Colon Carcinoma Metastatic in the Lung (tissue), 2 donors: ENCODE data around the gene PPM1N.

DNA sequence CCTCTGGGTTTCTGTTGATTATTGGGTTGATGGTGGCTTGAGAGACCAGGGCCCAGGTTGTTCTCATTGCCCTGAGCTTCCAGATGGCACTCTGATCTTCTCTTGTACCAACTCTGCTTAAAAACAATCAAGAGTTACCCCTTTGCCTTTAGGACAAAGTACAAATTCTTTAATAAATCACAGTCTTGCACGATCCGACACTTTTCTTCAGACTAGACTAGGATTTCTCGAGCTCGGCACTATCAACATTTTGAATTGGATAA lies 1.4 kb downstream of the CLPTM1 start:
- PRO-cap, 2 experiments, result no peak in any of the 2 experiments

GRCh38 chr19:45070528-45071005 lies 5.7 kb downstream of the ZNF296 start:
- PRO-cap, 2 experiments, result no peak in any of the 2 experiments

DNA sequence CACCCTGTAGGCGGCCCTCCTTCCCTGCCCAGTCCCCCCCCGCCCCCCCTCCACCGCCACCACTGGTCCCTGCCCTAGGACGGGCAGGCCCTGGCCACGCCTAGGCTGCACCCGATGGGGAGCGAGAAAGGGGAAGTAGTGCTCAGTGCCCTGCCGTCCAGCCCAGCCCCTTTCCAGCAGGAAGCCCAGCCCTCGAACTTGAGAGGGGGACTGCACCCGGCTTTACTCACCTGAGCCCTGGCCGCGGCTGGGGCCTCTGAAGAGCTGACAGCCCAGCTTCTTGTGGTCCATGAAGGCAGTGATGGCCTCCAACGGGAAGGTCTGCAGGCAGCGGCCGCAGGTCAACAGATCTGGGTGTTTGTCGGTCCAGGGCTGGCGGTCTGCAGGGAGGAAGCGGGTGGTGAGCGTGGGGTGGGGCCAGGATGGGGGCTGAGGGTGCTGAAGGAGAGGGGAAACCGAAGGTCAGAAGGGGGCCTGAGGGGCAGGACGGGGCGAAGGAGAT lies 744 bp downstream of the ZNF296 start:
- PRO-cap, 2 experiments, result peak in 2 of 2 experiments; most common plus-strand start position 229 of the sequence (in 2)

DNA sequence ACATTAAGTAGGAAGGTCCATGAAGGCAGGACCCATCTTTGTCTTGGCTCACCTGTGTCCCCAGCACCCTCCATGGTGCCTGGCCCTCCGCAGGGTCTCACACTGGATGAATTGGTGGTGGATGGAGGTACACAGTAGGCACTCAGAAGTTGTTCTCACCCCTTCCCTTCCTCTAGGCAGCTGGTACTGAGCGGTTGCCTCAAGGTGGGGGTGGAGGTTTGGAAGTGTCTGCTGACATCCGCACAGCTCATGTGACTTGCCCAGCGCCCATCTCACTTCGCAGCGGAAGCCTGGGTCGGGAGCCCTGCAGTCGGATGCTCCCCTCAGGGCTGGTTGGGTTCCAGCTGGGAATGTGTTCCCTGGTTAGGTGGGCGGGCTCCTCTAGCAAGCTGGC lies 10.1 kb downstream of the PPP1R37 start:
- PRO-cap, 2 experiments, result no peak in any of the 2 experiments

DNA sequence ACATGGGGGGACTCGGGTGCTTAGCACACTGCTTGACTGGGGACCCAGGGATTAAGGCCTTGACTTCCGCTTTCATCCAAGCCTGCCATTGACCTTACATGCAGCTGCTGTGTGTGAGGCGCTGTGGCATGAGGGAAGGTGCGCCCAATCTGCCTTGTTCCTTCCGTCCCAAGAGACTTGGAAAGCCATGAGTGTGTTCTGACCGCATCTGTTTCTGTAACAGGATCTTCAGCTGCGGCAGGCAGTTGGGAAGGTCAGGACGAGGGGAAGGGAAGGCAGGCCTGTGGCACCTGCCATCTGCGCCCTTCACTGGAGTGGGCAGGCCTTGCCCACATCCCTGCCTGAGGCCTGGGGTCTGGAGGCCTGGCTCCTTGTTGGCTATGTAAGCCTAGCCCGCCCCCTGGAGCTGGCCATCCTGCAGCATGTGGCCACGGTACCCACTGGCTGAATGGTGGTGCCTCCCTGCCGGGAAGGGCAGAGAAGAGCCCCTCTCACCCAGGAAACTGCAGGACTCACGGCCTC lies 23.1 kb downstream of the PPP1R37 start:
- PRO-cap, 2 experiments, result no peak in any of the 2 experiments

DNA sequence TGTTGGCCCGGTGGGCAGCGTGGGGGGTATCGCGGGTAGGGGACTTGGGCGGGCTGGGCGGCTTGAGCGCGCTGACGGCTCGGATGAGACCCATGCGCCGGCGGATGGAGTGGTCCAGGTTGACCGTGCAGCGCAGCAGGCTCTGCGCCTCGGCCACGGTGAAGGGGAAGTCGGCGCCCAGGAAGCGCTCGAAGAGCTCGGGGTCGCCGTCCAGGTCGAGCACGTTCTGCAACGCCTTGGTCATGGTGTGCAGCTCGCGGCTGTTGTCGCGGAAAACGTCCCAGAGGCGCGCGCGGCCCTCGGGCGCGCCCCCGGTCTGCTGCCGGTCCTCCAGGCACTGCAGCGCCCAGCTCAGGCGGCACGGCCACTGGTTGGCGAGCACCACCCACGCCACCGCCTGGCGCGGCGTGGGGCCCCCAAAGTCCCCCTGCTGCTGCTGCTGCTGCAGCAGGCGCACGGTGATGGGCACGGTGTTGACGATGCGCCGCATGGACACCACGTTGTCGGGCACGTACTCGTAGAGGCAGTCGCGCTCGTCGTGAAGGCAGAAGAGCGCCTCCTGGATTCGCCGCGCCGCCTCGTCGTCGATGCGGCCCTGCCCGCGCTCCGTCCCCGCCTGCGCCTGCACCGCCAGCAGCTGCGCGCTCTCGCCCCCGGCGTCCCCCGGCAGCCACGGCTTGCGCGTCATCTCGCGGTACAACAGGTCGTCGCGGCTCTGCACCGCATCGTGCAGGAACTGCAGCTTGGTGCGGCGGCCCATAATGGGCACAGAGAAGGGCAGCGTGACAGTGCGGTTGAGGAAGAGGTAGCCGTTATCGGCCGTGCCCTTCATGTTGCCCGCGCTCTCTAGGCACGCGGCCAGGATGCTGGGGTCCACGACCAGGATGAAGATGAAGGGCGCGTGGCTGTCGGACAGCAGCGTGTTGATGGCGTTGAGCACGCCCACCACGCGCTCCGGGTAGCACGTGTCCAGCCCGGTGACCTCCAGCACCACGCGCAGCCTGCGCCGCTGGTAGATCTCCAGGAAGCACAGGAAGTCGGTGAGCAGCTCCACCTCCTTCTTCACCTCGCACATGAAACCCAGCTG lies 8.4 kb downstream of the NKPD1 start:
- PRO-cap, 2 experiments, result peak in 1 of 2 experiments; most common plus-strand start position 1,023 of the sequence (in 1)

DNA sequence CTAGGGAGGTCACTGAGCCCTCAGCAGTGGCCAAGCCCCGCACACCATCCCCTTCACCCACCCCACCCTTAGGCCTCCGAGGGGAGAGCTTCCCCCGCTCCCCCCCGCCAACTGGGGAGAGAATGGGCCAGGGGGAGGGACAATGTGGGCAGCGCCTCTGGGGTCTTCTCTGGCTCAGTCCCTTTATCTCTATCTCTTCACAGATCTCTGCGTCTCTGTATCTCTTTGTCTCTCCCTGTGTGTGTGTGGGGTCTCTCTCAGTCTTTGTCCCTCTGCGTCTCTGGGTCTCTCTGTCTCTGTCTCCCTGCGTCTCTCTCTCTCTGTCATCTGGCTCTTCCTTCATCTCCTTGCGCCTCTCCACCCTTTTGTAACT lies 472 bp upstream of the MARK4 start:
- PRO-cap, 2 experiments, result no peak in any of the 2 experiments

- PRO-cap, 2 experiments, result no peak in any of the 2 experiments
Observed at GRCh38 chr19:45251377-45252304, 570 bp downstream of the MARK4 start.

- PRO-cap, 2 experiments, result no peak in any of the 2 experiments
Observed at GRCh38 chr19:45326113-45326554, 3.5 kb upstream of the CKM start.

DNA sequence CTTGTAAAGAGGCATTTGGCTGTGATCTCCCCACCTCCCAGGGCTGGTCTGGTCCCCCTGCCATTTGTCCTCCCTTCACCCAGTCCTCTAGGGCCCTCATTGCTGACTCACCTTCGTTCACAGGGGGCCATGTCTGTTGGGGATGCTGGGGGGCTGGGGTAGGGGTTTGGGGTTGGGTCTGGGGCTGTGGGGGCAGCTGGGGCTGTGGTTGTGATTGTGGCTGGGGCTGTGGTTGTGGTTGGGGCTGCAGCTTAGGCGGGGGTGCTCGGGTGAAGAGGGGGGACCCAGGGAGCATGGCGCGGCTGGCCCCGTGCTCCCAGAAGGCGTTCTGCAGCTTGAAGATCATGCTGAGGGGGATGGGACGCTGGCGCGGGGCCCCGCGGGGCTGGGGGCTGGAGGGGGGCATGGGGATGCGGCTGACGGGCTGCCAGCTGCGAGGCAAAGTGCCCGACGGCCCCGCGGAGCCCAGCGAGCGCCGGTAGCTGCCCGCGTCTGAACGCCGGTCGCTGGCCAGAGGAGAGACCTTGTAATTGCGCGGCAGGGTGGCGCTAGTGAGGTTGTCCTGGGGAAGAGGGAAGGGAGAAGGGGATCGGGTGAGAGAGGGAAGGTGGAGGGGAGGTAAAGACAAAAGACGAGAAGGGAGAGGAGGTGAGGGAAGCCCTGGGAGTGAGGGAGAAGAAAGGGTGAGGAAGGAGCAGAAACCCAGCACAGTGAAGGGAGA lies 9.4 kb downstream of the PPP1R13L start:
- PRO-cap, 2 experiments, result no peak in any of the 2 experiments

- PRO-cap, 2 experiments, result peak in 1 of 2 experiments; most common minus-strand start chr19:45406343 (in 1)
Observed at GRCh38 chr19:45406221-45406528, 269 bp upstream of the POLR1G start.

DNA sequence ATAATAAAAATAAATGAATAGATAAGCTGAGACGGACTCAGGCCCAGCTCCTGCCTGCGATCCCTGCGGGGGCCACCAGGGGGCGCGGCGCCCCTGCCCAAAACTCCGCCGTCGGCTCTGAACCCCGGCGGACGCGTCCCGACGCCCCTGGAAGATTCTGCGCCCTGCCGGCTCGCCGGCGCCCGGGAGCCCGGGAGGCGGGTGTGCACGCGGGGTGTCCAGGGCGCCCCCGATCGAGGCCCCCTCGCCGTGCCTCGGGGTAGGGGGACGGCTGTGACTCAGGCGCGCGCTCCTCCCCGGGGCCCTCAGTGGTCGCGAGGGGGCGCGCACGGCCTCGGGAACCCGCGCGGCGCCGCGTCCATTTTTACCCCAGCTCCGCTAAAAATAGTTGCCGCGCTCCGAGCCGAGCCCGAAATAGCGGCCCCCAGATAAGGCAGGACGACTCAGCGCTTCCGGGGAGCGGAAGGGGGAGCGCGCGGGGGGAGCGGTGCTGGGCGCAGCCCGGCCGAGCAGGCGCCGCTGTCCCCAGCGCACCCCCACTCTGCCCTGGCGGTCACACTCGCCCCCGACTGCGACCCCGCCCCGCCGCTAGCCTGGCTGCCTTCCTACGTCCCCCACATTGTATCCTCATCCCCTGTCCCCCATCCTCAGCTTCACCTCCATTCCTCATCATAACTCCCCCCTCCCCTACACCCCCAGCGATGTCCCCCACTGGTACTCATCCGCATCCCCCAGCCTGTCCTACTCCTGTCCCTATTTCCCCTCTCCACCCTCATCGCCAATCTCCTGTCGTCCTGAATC lies 16.0 kb upstream of the ERCC1 start:
- PRO-cap, 2 experiments, result peak in 1 of 2 experiments; most common plus-strand start position 470 of the sequence (in 1)

DNA sequence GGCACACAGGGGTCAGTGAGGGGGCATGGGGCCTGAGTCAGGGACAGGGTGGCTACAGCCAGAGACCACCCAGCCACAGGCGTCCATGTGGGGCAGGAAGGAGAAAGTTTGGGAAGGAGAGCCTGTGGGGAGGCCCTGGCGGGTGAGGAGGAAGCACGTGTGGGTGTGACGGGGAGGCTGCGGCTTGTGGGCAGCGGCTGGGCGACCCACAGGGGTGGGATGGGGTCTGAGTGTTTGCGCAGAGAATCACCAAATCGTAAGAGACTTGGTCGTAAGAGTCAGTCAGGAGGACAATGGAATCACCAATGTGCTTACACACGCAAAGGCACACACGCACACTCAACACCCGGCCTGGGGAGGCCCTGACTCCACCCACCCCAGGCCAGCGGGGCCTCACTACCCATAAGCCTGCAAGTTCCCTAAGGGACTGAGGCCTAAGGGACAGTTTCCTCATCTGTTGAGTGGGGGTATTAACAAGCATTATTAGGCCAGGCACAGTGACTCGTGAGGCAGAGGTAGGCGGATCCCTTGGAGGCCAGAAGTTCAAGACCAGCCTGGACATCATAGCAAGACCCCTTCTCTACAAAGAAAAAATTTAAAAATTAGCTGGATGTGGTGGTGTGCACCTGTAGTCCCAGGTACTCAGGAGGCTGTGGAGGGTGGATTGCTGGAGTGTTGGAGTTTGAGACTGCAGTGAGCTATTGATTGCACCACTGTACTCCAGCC lies 11.6 kb upstream of the FOSB start:
- PRO-cap, 2 experiments, result no peak in any of the 2 experiments

- PRO-cap, 2 experiments, result no peak in any of the 2 experiments
Observed at GRCh38 chr19:45468103-45468753, 432 bp downstream of the FOSB start.

DNA sequence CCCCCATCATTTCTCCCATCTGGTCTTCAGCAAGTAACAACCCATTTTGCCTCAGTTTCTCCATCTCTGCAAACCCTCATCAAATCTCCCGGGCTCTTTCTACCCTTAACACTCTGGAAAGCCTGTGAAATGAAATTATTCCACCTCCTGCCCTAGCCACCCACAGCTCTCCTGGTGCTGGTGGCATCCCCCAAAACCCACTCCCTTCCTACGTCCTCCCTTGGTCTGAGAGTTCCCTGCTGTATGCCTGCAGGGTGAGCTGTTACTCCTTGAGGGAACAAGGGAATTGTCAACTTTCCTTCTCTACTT lies 3.7 kb downstream of the FOSB start:
- PRO-cap, 2 experiments, result no peak in any of the 2 experiments

DNA sequence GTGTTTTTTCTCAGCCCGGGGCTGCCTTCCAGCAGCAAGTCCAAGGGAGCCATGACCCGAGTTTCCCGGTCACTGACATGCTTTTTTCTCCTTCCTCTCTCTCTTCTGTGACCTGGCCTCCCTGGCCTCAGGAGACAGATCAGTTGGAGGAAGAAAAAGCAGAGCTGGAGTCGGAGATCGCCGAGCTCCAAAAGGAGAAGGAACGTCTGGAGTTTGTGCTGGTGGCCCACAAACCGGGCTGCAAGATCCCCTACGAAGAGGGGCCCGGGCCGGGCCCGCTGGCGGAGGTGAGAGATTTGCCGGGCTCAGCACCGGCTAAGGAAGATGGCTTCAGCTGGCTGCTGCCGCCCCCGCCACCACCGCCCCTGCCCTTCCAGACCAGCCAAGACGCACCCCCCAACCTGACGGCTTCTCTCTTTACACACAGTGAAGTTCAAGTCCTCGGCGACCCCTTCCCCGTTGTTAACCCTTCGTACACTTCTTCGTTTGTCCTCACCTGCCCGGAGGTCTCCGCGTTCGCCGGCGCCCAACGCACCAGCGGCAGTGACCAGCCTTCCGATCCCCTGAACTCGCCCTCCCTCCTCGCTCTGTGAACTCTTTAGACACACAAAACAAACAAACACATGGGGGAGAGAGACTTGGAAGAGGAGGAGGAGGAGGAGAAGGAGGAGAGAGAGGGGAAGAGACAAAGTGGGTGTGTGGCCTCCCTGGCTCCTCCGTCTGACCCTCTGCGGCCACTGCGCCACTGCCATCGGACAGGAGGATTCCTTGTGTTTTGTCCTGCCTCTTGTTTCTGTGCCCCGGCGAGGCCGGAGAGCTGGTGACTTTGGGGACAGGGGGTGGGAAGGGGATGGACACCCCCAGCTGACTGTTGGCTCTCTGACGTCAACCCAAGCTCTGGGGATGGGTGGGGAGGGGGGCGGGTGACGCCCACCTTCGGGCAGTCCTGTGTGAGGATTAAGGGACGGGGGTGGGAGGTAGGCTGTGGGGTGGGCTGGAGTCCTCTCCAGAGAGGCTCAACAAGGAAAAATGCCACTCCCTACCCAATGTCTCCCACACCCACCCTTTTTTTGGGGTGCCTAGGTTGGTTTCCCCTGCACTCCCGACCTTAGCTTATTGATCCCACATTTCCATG lies 5.0 kb downstream of the FOSB start:
- PRO-cap, 2 experiments, result no peak in any of the 2 experiments

DNA sequence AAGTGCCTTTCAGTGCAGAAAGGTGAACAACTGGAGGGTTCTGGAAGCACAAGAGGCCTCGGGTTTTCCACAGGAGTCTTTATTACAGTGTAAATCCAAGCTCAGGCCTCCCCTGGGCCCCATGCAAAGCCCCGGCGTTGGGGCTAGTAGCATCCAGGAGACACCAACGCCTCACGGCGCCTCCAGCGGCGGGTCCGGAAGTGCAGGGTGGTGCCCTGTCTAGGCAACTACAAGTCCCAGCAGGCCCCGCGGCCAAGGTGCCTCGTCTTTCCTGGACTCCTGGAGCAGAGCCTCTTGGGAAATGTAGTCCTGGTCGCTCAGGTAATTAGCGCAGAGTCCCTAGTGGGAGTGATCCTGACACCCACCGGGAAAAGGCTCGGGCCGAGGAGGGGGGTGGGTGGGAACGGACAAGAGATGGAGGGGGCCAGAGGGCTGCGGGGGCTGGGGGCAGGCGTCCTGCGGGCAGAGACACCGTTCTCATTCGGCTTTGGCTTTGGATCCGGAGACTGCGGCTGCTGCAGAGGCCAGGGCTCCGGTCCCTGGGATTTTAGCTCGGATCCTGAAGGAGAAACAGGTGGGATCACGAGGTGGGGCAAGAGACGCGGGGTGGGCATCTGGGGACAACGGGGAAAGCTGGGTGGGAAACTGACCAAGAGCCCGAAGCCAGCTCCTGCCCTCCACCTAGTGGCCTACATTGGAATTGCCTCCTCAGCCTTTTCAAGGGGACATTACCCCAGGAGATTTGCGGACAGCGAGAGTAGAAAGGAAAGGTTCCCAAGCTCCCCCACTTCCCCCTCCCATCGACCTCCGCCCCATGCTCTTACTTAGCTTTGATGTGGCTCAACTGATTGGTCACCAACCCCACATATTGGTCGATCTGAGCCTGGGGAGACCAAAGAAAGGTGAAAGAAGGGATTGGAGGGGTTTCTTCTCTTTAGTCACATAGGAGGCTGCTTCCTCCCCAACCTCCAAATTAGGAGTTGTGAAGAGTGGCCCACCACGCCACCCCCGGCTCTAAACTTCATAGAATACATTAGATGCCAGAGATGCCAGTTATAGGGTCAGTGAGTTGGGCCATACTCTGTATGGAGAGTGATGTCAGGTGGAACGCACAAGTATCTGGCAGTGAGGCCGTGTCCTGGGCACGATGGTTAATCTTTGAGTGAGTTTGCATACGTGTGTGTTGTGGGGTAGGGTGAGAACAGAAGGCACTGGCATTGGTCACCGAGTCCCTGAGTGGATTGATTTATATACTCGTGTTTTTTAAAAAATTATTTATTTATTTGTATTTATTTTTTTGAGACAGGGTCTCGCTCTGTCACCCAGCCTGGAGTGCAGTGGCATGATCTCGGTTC lies 11.1 kb downstream of the RTN2 start:
- PRO-cap, 2 experiments, result no peak in any of the 2 experiments

DNA sequence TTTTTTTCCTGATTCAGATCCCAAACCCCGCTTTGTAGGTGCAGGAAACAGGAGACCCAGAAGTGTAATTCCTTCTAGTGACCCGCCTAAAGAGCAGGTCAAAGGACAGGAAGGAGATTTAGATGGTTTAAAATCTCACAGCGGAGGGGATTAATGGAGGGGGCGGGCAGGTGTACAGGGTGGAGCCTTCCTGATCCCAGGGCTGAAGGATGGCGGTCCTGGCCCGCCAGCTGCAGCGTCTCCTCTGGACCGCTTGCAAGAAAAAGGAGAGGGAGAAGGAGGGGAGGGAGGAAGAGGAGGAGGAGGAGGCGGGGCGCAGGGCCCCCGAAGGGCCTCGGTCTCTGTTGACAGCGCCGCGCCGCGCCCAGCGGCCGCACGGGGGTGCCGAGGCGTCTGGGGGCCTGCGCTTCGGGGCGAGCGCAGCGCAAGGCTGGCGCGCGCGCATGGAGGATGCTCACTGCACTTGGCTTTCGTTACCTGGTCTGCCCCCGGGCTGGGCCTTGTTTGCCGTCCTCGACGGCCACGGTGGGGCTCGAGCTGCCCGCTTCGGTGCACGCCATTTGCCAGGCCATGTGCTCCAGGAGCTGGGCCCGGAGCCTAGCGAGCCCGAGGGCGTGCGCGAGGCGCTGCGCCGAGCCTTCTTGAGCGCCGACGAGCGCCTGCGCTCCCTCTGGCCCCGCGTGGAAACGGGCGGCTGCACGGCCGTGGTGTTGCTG lies at the start of gene PPM1N:
PPM1N (plus strand) TSS at position 180 of the 716 bp plus-strand sequence.
- PRO-cap, 2 experiments, result no peak in any of the 2 experiments

DNA sequence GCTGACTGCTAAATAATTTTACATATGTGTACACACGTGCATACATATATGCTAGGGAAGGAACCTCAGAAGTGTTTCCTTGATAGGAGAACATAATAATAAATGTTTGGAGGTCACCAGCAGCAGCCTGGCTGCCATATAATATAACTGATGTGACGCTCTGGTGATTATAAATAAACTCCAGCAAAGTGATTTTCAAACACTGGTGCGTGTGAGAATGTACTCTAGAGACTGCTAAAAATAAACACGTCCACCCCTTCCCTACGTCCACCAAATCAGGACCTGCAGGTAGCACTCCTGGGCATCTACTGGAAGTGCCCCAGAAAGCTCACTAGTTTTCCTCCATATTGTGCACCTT lies 13.2 kb downstream of the OPA3 start:
- PRO-cap, 2 experiments, result no peak in any of the 2 experiments

GRCh38 chr19:45600126-45600811 lies 1.7 kb downstream of the GPR4 start:
- PRO-cap, 2 experiments, result no peak in any of the 2 experiments